GM12892 (cell line): ENCODE measurements around a stretch of chr15.

GRCh38 chr15:58574458-58575110 lies 142.8 kb downstream of the LIPC start:
- RRBS, result no CpG with 5 or more reads among the region's 6 CpGs

- RRBS, result no CpG with 5 or more reads among the region's 2 CpGs
Observed at GRCh38 chr15:58627572-58628101, 121.9 kb downstream of the ADAM10 start.

GRCh38 chr15:58748140-58748366 lies 1.5 kb downstream of the ADAM10 start:
- RRBS, result no CpG with 5 or more reads among the region's 4 CpGs

GRCh38 chr15:58988543-58988926 lies 1.1 kb downstream of the RNF111 start:
- RRBS, result no CpG with 5 or more reads among the region's 4 CpGs

DNA sequence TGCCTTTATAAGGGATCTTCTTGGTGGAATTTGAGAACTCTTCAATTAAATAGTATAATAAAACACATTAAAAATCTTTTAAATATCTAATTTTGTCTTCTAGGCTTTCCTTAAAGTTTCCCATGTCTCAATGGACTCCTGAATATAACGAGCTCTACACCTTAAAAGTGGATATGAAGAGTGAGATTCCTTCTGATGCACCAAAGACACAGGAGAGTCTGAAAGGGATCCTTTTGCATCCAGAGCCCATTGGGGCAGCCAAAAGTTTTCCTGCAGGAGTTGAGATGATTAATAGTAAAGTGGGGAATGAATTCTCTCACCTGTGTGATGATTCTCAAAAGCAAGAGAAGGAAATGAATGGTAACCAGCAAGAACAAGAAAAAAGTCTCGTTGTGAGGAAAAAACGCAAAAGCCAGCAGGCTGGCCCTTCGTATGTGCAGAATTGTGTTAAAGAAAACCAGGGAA lies 43.3 kb downstream of the RNF111 start:
- RRBS, result no CpG with 5 or more reads among the region's 4 CpGs

DNA sequence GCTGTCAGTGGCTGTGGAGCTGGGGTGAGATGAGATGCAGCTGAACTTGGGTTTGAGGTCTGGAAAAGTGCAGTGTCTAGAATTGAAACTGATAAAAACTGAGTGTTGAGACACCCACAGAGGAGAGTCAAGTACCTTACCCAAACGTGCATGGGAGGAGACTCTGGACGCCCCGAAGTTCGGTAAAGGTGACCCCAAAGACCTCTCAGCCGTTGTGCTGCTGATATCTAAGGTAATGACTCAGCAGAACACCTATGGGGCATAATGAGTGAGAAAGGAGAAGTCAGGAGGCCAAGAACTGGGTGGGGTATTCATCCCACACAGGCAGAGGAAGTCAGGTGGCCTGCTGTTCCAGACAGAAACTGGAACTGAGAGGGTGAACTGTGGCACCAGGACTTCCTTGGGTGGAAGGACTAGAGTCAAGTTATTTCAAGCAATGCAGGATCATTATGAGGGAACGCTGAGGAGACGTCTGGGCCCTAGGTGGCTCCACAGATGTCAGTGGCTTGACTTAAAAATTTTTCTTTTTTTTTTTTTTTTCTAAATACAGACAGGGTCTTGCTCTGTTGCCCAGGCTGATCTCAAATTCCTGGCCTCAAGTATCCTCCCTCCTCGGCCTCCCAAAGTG lies 67.7 kb upstream of the GCNT3 start:
- RRBS, result no CpG with 5 or more reads among the region's 8 CpGs

DNA sequence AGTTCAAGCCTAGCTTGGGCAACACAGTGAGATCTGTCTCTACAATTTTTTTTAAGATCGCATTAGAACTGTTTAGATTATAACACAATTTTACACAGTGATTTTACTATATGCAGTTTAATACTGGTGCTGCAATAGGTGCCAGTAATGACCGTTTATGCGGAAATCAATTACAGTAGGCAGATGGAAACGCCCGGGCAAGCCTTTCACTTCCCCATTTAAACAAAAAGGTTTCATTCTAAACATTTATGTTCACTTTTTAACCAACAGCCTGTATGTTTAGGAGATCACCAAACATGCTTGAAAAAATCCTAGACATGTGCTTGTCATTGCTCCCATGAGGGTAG lies 2.8 kb downstream of the BNIP2 start:
- RRBS, result no CpG with 5 or more reads among the region's 5 CpGs

DNA sequence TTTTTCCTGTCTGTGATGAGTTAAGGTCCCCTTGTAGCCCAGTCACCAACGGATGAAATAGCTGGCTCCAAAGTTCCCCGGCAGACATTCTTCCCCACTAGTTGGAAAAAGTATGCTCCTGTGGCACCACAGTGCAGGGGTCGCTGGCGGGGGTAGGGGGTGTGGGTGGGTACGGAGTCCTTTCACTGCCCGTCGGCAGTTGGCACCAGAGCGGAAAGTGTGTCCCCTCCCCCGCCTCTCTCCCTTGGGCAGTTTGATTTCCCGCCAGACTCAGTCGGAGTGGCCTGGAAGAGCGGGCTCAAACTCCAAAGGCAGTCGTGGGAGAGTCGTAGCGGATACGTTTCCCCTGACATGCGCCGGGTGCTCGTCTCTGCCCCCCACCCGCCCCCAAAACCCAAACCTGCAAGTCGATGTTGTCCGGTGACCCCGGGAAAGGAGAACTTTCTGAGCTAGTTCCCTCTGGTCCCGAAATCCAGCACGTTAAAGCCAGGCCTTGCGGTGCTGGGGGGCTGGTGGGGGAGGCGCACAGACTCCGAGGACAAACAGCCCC lies 4.5 kb upstream of the FOXB1 start:
- RRBS, result 26% methylated on average over 5 of the region's 28 CpGs

DNA sequence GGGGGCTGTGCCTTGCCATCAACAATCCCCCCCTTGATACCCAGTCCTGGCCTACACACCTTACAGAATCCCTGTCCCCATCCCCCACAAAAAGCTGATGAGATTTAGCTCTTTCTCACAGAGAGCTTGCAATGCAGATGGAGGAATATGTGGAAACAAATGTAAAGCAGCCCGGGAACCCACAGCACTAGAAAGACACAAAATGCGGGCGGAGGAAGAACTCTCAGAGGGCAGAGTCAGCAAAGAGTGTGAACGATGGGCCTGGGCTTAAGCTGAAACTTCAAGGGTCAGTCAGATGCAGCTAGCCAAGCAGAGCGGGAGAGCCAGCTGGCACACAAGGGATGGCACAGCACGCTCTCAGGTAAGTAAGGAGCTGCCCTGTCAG lies 43.1 kb downstream of the ANXA2 start:
- RRBS, result no CpG with 5 or more reads among the region's 6 CpGs

- RRBS, result no CpG with 5 or more reads among the region's 7 CpGs
Observed at GRCh38 chr15:60356633-60357500, 40.9 kb downstream of the ANXA2 start.

DNA sequence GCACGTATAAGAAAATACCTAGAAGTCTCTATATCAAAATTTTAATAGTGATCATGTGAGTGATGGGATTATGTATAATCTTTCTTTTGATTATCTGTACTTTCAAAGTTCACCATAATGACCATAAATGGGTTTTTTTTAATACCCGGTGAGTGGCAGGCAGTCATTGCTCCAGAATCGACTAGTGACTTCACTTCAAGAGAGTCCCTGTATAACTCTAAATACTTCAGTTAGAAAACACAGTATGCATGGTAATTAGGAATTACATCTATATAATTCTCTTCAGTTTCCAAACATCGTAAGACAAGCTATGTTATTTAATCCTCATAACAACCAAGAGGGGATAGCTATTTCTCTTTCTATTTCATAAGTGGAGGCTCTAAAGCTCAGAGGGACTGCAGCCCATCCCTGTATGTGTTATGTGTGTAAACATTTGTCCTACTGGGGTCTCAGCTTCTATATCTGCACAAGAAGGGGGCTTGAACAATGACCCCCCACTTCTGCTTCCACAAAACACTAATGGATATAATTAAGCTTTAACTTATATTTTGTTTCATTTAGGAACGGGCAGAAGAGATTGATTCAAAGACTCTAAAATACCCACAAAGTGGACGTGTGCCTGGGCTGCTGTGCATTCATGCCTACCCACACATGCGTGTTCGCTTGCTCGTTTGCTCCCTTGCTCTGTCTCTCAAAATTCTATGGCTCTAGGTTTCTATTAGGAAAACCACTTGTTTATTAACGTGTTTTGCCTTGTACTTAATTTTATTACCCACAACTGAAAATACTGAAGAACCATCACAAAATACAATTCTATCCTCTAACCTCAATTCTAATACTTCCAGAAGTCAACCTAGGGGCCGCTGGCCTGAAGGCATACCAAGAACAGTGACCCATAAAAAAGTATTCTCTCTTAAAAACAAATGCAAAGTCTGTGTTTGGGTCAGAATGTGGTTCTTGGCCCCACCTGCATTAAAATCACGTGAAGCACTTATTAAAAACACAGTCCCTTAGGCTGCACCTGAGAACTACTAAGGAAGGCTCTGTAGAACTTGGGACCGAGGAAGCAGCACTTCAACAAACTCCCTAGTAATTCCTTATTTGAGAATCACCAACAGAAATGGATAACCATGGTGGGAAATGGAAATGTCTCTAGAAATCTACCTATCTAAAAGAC lies 28.8 kb downstream of the ANXA2 start:
- RRBS, result no CpG with 5 or more reads among the region's 13 CpGs

DNA sequence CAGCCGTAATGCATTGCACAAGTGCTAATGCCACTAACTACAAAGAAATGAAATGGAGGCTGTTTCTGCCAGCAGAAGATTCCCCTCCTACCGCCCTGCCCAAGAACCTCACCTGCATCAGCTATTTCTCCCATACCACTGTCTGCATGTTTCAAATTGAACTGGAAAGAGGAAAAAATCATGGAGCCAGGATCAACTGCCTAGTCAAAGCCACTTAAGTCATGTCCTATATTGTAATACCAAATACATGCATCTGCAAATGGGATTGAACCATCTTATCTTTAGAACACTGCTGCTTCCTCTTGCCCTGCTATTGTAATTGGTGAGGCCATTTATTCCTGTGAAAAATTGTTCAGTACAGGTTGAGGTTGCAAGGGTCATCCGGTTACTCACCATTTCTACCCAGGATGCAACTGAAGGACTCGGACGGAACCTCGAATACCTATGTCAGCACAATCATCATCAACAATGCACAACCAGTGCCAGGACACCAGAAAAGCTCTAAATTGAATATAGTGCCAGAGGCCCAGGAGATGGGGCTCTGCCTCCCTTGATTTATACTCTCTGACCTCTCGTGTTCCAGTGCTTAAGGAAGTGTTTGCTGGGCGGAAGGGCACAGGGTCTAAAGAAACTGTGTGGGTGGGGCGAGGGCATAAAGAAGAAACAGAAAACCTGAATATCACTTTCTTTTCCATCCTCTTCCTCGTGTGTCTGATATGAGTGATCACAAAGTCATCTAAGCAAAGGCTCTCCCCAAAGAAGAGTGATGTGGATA lies 27.4 kb downstream of the ANXA2 start:
- RRBS, result no CpG with 5 or more reads among the region's 10 CpGs

DNA sequence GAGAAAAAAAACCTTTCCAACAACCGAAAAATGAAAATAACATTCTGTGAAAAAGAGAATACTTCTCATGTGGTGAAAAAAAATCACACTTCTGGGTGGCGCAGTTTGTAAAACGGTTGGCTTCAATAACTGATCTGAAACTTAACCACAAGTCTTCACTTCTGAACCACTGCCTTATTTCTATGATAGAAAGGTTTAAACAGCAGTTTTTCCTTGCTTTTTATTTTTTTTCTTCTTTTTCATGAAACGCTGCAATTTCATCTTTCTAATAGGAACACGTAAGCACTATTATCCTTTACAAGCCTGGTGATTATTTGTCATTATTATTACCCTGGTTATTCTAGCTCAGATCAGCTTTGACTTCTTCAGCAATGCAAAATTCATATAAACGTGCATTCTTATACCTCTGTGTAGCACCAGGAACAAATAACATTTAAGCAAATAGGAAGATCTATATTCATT lies 105.8 kb upstream of the ICE2 start:
- RRBS, result no CpG with 5 or more reads among the region's 6 CpGs

GRCh38 chr15:60616102-60616640 lies 137.2 kb upstream of the ICE2 start:
- RRBS, result no CpG with 5 or more reads among the region's 7 CpGs

- RRBS, result no CpG with 5 or more reads among the region's 19 CpGs
Observed at GRCh38 chr15:60720466-60721467, 241.8 kb upstream of the ICE2 start.

DNA sequence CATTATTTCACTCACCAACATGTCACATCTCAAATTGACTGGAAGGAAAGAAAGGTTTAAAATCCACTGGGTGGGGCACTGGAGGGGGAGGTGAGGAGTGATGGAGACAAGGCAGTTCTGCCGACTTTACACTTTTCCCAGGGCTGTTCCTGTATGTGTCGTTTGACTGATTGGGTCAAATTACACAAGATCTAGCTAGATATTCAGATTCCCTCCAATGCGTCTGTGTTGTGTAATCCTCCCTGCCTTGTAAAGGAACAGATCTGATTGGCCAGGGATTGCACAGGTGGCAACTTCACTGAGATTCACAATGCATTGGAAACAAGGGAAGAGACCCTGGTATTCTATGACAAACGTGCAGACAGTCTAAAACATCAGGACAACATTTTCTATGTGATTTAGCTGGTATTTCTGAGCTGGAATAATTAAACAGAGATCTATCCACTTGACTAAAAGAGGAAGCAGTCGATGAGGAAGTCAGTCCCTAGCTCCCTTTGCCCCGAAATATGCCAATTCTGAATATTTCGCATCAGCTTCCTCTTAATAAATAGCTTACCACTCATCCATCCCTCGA lies 313.0 kb downstream of the RORA start:
- RRBS, result no CpG with 5 or more reads among the region's 8 CpGs

DNA sequence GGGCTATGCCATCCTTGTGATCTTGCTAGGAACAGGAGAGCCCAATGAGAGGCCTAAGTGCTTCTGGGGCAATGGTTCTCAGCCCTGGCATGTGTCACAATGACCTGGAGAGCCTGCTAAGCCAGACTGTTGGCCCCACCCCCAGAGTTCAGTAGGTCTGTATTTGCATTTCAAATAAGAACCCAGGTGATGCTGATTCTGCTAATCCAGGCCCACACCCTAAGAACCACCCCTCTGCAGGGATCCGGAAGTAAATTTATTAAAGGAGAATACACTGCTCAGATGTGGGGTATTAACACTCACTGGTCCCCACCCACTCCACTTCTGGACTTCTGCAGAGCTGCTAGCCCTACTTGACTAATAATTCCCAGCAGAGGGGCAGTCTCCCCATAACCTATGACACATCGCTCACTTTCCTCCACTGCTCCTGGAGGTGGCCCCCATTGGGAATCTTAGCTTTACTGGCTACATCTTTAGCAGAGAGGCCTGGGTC lies 57.8 kb downstream of the RORA start:
- RRBS, result no CpG with 5 or more reads among the region's 2 CpGs

DNA sequence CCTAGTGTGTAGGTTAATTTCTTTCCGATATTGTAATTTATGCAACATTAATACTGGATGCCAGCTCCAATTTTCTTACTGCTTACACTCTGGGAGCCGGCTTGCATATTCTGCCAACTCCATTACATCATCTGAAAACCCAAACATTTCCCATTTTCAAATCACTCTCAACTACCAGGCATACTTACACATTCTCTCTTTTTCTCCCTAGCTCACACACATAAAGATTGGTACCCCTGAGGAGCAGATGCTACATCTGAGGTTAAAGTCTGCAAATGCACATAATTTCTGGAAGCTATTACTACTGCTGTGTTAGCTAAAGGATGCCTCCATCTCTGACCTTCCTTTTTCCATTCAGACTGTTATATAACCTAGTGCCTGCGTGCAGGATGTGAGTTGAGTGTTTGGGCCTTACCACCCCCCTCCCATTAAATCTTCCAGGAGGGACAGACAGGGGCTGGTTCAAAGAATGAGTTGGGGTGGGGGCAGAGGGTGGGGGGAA lies 2.7 kb downstream of the RORA start:
- RRBS, result no CpG with 5 or more reads among the region's 3 CpGs

GRCh38 chr15:61327045-61327626 lies 98.0 kb upstream of the RORA start:
- RRBS, result no CpG with 5 or more reads among the region's 8 CpGs

- RRBS, result no CpG with 5 or more reads among the region's 13 CpGs
Observed at GRCh38 chr15:62060944-62061344, 697 bp upstream of the VPS13C start.